Trachea (tissue), 1 donor: Measurements from ENCODE around the genes SPSB2 and CLSTN3.

GRCh38 chr12:6569748-6570594 is 1.9 kb upstream of the NOP2 start:
- PRO-cap: no peak

DNA sequence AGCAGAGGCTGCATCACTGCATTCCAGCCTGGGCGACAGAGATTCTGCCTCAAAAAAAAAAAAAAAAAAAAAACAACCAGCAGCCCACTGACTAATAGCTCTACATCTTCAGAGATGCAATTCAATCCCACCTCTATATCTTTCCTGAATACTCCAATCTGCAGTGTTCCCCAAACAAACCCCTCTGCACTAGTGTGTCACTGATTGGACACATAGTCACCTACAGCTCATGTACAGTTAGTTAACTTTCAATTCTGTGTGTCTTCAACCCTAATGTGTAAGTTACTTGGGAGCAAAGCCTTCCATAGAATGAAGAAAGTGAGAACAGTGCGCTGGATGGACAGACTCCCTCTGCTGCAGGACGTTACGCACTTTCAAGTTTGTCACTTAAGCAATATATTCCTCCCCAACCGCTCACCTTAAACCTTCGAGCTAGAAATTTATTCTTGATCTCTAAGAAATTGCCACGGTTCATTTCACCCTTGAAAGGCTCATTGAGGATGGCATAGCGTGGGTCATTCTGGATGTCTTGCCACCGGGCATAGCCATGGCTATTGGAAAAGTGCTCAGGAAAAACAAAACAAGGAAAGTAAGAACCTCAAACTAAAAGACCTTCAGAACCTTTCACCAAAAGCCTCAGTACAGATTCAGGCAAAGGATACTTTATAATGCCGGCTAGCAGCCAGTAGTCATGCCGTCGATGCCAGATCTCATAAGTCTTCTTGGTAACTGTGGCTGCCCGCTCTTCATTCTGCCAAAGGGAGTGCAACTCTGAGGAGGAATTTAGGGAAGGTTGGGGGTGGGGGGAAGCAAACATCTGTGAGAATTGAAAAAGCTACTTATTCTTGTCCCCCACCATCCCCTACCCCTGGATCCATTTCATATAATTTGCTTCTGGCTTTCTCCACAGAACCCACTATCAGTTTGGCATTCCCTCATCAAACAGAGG is 9.6 kb upstream of the NOP2 start:
- PRO-cap: no peak

GRCh38 chr12:6641070-6641351 is 5.3 kb upstream of the LPAR5 start:
- PRO-cap: no peak

- PRO-cap: no peak
Observed at GRCh38 chr12:6646339-6646831, 847 bp downstream of the ACRBP start.

DNA sequence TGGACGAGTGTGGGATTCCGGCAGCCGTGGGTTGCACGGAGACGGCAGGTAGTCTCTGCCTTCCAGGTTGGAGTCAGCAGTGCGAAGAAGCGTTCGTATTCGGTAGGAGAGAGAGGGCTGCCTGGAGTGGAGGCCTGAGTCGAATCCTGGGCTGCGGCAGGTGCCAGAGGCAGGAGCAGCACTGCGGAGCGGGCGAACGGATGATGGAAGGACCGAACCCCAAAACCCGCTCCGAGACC is 481 bp downstream of the ACRBP start:
- PRO-cap: no peak

DNA sequence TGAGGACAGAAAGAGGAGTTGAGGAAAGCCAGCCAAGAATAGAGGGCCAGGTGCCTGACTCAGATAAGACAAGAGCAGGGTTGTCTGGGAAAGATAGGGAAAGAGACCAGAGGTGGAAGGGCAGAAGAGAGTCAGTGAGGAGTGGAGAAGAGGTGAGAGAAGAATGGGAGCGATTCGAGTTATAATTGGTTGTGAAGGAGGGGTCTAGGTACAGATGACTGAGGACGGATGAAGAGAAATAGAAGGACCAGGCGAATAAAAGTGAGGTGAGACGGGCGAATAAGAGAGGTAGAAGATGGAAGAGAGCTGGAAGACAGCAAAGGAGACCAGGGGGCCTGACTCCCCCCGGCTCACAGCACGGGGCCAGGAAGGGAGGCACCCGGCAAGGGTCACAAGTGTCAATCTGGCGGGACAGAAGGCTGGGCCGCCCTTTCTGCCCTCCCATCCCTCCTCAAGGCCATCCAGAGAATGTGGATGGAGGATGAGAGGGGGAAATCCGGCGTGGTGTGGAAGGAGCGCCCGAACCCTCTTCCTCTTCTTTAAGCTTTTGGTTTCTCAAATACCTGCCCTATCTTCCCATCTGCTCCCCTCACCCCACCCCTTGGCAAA is 686 bp upstream of the PTMS start:
- PRO-cap: unidirectional peak, plus-strand start at position 401 of the sequence

GRCh38 chr12:6825064-6826074 is 2.8 kb upstream of the P3H3 start:
- PRO-cap: no peak

DNA sequence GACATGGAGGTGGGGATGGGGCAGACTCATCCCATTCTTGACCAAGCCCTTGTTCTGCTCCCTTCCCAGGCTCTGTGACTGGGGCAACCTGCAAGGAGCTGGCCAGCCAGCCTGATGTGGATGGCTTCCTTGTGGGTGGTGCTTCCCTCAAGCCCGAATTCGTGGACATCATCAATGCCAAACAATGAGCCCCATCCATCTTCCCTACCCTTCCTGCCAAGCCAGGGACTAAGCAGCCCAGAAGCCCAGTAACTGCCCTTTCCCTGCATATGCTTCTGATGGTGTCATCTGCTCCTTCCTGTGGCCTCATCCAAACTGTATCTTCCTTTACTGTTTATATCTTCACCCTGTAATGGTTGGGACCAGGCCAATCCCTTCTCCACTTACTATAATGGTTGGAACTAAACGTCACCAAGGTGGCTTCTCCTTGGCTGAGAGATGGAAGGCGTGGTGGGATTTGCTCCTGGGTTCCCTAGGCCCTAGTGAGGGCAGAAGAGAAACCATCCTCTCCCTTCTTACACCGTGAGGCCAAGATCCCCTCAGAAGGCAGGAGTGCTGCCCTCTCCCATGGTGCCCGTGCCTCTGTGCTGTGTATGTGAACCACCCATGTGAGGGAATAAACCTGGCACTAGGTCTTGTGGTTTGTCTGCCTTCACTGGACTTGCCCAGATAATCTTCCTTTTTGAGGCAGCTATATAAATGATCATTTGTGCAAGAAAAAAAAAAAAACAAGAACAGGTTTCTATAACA is 2.7 kb downstream of the SPSB2 start:
- PRO-cap: no peak

GRCh38 chr12:6873019-6874283 is at the start of gene SPSB2:
SPSB2 (minus strand) TSS chr12:6873303.
- PRO-cap: bidirectional peak, plus-strand start at chr12:6873521, minus-strand start at chr12:6873357; bidirectional peak, plus-strand start at chr12:6873920, minus-strand start at chr12:6873848

DNA sequence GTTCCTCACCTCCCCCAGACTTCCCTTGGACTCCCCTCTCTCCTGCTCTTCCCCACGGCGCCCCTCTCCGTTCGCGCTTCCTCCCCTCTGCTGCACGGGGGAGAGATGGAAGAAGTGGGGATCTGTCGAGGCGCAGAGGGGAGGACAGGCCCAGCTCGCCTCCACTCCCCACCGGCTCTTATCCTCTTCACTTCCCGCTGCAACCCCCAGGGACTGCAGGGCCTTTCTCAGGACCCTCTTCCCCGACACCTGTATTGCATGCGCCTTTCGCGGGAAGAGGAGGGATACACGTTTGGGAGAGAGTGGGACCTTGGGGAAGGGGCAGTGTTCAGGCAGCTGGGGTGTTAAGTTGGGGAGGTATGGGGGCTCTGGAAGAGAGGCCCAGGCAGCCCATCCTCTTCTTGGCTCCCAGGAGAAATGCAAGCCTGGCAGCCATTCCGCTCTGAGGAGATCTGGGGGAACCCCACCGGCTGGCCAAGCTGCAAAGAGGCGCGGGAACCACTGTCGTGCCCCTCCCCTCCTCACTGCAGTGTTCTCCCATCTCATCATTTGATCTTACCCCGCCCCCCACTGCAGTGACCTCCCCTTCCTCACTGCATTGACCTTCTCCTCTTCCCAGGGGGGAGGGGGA is 759 bp downstream of the ENO2 start:
- PRO-cap: unidirectional peak, minus-strand start at position 454 of the sequence

- PRO-cap: no peak
Observed at GRCh38 chr12:6951870-6952619, 889 bp downstream of the PTPN6 start.

DNA sequence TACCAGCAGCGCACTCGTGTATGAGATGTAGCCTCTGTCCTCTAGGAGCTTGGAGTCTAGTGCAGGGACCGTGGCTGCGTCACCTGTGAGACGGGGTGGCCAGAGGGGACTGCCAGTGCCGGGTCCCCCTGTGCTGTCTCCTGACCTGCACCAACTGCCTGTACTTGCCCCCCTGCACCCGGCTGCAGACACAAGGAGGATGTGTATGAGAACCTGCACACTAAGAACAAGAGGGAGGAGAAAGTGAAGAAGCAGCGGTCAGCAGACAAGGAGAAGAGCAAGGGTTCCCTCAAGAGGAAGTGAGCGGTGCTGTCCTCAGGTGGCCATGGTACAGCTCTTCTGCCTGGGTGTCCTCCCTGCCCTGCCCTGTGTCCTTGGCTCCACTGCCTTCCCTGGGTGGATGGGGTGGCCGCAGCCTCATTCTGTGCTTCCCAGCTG is 9.5 kb downstream of the PTPN6 start:
- PRO-cap: no peak

DNA sequence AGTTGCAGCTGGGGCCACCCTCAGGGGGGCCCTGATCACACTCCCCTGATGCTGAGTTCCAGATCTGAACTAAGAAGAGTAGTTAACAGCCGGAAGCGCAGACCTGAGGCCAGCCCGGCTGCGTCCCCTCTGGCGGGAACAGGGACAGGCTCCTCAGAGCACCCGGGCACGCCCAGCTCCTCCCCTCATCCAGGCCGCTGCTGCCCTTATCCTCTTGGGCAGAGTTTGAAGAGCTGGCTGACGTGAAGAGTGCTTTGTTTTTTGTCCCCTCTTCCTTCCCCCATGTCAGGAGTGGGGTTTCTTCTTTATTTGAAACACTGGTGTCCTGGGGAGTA is 8.7 kb downstream of the PHB2 start:
- PRO-cap: no peak

DNA sequence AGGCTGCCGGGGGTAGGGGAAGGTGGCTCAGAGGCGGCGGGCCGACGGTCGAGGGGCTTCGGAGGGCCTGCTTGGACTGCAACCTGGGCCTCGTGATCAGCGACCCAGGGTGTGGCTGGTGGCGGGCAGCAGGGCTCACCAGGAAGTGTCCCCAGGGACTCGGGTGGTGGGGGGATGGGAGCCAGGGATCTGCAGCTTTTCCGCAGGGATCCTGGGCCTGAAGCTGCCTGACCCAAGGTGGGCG is 7.1 kb downstream of the PHB2 start:
- PRO-cap: no peak

- PRO-cap: no peak
Observed at GRCh38 chr12:6964013-6964575, 6.4 kb downstream of the PHB2 start.

DNA sequence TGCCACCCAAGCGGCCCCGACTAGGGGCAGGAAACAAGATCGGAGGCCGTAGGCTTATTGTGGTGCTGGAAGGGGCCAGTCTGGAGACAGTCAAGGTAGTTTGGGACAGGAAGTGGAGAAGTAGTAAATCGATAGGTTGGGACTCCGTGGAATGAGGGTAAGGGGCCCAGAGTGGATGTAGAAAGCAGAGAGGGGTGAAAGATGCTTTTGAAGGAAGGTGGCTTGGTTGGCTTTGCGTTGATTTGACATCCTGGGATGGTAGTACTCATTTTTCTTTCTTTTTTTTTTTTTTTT is 231 bp downstream of the EMG1 start:
- PRO-cap: no peak

- PRO-cap: no peak
Observed at GRCh38 chr12:6977280-6978078, 6.8 kb downstream of the EMG1 start.

GRCh38 chr12:7010086-7010584 is 8.1 kb downstream of the LPCAT3 start:
- PRO-cap: no peak

DNA sequence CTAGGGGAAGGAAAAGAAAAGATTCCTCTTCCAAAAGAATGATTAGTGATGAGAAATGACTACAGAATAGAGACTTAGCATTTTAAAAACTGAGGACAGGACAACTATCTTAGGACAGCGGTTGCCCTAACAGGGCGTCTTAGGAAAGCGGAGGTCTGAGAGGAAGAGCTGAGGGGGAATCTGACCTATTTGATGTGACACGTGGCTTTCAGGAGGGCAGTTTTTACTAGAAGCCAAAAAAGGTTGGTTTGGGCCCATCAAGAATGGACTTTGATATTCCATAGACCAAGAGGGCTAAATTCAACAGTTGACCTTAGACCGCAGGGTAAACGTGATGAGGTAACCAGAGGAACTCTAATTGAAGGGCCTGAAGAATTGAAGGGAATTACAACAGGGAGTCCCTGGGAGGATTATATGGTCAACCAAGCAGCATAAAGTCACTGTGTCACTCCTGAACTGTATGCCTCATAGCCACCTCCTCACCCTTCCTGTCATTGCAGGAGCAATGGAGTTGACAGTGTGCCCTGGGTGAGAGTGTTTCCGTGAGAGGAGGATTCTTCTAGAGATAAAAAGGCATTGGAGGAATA is 11.5 kb downstream of the C1S start:
- PRO-cap: no peak

GRCh38 chr12:7129580-7130563 is at the start of gene CLSTN3:
CLSTN3 (plus strand) TSS chr12:7130371.
- PRO-cap: unidirectional peak, plus-strand start at chr12:7129698; bidirectional peak, plus-strand start at chr12:7130381, minus-strand start at chr12:7130275